Iris pigment epithelial cell (primary cell): Measurements from ENCODE around the genes ELOB, PRSS21, MMP25, ZNF213 and ZNF75A.

DNA sequence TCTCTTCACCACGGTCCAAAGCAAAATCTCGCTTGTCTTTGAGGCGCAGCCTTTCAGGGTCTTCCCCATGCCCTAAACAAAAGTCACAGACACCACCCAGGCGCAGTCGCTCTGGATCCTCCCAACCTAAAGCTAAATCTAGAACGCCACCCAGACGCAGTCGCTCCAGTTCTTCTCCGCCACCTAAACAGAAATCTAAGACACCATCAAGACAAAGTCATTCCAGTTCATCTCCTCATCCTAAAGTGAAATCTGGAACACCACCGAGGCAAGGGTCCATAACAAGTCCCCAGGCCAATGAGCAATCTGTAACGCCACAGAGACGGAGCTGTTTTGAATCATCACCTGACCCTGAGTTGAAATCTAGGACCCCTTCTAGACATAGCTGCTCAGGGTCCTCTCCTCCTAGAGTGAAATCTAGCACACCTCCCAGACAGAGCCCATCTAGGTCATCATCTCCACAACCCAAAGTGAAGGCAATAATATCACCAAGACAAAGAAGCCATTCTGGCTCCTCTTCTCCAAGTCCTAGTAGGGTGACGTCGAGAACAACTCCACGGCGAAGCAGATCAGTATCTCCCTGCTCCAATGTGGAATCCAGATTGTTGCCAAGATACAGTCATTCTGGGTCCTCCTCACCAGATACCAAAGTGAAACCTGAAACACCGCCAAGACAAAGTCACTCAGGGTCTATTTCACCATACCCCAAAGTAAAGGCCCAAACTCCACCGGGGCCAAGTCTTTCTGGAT is 10.6 kb downstream of the SRRM2 start:
- RRBS = no CpG with 5 or more reads among the region's 18 CpGs

- RRBS = 2% methylated on average over 53 of the region's 117 CpGs
Measured at GRCh38 chr16:2776643-2777456, at the start of gene ELOB. ELOB (minus strand) TSS chr16:2777280.

GRCh38 chr16:2795619-2796268 is 2.5 kb upstream of the PRSS41 start:
- RRBS = no CpG with 5 or more reads among the region's 8 CpGs

DNA sequence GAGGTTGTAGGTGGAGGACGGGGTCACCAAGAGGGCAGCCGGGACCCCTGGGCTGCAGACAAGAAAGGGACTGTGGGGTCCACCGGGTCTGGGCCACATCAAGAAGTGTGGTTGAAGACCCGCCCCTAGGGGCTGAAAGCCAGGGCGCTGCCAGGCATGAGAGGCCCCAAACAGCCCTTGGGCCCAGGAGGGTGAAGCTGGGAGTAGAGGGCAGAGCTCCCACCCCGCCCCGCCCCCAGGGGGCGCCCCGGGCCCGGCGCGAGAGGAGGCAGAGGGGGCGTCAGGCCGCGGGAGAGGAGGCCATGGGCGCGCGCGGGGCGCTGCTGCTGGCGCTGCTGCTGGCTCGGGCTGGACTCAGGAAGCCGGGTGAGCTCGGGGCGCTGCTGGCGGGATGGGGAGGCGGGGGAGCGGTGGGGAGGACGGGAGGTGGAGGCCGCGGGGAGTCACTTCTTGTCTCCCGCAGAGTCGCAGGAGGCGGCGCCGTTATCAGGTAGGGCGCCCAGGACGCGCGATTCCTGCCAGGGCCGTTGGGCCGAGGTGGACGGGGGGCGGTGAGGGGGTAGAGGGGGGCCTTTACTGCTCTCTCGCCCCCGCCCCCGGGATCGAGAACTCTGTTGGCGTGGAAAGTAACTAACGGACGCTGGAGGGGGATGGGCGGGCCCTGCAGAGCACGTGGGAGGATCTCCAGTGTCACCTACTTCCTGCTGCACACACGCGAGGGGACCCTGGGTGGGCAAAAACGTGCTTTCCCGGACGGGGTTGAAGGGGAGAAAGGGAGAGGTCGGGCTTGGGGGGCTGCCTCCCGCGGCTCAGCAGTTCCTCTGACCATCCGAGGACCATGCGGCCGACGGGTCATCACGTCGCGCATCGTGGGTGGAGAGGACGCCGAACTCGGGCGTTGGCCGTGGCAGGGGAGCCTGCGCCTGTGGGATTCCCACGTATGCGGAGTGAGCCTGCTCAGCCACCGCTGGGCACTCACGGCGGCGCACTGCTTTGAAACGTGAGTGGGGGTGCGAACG is at the start of gene PRSS21:
PRSS21 (plus strand) TSS at position 271 of the 1,019 bp plus-strand sequence.
- RRBS = 86% methylated on average over 1 of the region's 84 CpGs

DNA sequence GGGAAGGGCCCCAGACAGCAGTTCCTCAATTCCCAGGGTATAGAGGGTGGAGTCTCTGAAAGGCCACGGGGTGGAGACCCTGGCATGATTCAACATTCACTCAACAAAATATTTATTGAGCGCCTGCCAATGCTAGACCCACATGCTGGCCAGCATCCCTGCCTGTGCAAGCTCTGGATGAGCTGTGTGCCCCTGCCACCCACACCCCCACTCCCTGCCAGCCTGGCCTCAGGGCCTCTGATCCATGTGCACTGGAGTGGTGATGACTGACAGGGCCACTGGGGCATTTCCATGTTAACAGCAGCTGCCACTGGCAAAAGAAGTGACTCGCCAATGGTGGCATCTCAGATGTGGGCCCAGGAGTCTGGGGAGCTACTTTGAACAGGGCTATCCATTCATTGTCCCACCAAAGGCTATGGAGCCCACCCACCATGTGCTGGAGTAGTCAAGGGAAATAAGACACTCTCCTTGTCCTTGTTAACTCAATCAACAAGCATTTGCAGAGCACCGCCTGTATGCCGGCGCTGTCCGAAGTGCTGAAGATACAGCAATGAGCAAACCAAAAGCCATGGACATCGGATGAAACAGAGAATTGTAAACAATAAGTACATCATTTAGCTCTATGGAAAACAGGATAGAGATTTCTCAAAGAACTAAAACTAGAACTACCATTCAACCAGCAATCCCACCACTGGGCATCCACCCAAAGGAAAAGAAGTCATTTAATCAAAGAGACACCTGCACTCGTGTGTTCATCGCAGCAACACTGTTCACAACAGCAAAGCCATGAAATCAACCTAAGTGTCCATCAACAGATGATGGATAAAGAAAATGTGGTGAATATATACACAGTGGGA is 3.1 kb upstream of the PRSS22 start:
- RRBS = no CpG with 5 or more reads among the region's 10 CpGs

GRCh38 chr16:3023060-3023558 is 633 bp downstream of the HCFC1R1 start:
- RRBS = no CpG with 5 or more reads among the region's 6 CpGs

- RRBS = 2% methylated on average over 34 of the region's 81 CpGs
Measured at GRCh38 chr16:3046004-3046801, at the start of gene MMP25. MMP25 (plus strand) TSS chr16:3046561.

DNA sequence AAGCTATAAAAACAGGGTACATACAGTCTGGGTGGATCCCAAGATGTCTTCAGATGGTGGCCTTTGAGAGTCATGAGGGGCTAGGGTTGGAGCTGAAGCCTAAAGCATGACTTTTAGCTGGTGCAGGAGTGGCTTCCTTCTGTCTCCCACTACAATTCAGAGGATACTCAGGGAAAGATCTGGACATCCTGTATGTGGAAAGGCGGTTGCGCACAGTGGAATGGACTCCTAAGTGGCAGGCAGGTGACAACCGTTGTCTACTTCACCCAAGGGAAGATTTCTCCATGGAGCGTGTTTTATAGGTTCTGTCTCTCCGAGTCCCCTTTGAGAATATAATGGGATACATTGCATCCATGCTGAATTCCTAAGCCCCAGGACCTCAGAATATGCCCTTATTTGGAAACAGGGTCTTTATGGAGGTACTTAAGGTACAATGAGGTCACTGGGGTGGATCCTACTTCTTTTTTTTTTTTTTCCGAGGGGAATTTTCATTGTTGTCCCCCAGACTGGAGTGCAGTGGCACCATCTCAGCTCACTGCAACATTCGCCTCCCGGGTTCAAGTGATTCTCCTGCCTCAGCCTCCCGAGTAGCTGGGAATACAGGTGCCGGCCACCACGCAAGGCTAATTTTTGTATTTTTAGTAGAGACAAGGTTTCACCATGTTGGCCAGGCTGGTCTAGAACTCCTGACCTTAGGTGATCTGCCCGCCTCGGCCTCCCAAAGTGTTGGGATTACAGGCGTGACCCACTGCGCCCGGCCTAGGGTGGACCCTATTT is 1.4 kb upstream of the IL32 start:
- RRBS = no CpG with 5 or more reads among the region's 16 CpGs

DNA sequence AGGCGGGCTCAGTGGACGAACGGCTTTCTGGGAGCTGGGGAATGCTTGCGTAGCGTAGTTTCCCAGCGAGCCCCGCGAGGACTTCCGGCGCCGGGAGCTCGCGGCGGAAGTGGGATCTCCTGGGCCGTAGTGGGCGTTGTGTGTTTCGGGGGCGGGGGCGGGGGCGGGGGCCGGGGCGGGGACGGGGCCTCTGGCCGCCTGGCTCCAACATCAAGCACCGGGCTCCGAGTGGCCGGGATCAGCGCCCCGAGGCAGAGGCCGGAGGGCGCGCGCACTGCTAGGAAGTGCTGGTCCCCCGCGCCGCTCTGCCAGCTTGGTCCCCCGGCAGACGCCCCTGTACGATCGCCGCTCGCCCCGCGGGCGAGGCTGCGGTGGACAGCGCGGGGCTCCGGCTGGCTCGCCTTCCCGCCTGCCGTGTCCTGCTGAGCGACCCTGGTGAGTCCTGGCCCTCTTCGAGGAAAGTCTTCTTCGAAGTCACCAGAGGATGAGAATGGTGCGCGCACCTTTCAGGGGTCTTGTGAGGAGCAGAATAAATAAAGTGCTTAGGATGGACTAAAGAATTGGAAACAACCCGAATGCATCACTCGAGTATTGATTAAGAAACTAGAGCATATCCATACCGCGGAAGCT is at the start of gene ZNF213:
ZNF213 (plus strand) TSS at position 77 of the 630 bp plus-strand sequence.
- RRBS = 2% methylated on average over 34 of the region's 61 CpGs

- RRBS = no CpG with 5 or more reads among the region's 35 CpGs
Measured at GRCh38 chr16:3159841-3160455, 25.1 kb downstream of the ZNF213 start.

DNA sequence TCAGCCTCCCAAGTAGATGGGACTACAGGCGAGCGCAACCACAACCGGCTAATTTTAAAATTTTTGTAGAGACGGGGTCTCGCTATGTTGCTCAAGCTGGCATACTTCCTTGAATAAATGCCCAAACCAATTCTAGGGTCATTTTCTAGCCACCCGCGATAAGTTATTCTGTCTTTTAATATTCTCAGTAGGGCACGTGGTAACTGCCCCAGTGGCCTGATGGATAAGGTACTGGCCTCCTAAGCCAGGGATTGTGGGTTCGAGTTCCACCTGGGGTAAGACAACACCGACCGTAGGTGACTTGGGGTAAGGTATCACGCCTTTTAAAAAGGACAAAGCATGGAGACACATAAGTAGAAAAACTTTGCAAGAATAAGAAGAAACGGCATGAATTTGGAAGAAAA is 41.2 kb downstream of the ZNF200 start:
- RRBS = no CpG with 5 or more reads among the region's 13 CpGs

GRCh38 chr16:3215334-3215685 is 19.6 kb downstream of the ZNF200 start:
- RRBS = no CpG with 5 or more reads among the region's 6 CpGs

- RRBS = no CpG with 5 or more reads among the region's 7 CpGs
Measured at GRCh38 chr16:3223881-3224299, 11.1 kb downstream of the ZNF200 start.

DNA sequence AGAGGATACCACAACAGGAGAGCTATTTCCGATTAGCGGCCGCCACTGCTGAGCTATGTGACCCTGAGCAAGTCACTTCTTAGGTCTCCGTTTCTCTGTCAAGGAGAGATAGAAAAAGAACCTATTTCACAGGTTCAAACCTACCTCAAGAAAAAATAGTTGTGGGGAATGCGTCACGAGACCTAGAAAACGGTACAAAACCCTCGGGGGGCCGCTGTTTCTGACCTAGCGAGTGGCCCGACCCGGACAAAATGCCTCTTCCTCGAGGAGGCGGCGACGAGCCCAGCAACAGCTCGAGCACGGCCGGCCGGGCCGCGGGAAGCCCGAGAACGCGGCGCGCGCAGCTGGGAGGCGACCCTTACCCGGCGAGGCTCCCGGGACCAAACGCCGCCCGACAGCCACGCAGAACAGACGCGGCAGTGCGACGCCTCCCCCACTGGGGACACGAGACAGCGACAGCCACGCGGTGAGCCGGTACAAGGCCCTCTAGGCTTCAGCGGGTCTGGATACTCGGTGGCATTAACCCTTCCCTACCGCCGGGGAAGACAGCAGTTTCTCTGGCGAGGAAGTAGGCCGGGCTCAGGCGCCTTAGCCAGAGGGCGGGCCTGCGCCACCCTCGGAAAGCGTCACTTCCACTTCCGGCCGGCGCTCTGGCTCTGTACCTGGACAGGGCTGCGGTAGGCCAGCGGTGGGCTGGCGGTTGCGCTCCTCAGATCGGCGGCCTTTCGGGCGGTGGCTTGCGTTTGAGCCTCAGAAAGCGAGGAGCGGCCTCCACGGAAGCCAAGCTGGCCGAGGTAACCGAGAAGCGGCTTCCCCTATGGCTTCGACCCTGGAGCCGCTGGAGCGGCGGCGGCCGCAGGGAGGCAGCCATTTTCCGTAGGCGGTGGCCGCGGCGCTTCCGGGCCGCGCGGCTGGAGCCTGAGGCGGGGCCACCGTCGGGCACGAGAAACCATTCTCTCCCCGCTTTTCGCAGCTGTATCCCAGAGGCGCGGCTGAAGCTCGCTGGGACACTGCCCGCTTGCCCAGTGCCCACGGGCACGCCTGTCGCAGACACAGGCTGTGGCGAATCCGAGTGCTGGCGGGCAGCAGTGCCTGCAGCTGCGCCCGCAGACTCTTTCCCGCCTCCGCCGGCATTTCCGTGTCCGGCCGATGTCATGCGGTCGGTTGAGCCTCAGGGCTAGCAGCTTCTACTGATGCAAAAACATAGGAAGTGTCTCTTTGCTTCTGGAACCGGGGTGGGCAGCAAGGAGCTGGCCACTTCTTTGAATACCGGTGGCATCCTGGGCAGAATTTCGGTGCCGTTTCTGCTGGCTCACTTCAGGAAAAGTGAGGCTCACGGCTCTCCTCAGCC is at the start of gene ZNF75A:
ZNF75A (plus strand) TSS at position 648 of the 1,351 bp plus-strand sequence.
- RRBS = 3% methylated on average over 42 of the region's 120 CpGs

DNA sequence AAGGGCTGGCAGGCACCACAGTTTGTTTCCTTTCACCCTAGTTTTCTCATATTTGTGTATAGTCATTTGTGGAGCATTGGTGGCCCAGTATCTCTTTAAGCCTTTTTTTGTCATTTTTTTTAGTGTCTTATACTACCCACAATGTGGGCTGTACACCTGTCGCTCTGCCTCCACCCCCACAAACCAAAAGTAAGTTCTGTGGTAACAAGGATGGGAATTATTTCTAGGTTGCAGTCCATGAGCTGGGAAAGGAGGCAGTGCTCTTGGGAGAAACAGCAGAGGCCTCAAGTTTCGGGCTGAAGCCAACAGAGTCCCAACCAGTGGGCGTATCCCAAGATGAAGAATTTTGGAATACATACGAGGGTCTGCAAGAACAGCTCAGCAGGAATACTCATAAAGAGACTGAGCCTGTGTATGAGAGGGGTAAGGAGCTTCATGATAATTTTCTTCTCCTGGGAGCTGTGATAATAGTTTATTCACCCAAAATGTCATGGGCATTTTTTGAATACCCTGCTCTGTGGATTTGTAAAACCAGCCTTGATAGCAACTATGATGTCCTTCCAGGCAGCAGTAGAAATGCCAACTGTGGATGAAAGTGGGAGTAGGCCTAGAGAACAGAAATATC is 6.3 kb downstream of the ZNF75A start:
- RRBS = no CpG with 5 or more reads among the region's 4 CpGs

DNA sequence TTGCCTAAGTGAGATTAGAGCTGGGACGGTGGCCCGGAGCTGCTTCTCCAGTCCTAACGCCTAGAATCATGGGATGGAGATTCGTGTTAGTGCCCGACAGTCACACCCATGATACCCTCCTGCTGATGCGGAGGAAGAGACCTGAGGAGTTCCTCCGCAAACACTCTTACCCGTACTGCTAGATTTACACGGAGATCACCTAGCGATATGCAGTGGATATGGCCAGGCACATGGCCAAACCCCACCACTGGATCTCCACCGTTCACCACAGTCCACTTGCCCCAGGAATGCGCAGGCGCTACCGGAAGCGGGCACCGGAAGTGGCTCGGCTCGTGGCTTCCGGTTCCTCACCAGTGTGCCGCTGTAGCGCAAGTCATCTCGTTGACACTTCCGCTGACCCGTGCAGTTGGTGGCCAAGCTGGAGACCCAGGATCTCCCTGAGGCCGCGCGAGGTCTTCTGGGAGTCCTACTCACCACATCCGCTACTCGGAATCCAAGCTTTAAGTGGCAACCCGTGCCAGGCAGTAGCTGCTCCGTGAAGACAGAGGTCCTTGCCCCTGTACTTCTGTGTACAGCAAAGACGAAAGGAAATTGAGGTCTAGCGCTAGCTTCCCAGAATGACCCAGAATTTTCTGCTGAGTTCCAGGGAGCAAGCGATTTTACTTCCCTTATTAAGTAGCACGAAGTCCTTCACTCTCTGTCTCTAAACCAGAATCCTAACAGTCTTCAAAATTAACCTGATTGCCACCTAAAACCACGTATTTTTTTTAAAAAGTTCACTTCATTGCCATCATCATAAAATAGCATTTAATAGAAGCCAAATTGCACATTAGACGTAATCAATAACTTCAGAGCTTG is 11.4 kb downstream of the ZNF597 start:
- RRBS = no CpG with 5 or more reads among the region's 37 CpGs

DNA sequence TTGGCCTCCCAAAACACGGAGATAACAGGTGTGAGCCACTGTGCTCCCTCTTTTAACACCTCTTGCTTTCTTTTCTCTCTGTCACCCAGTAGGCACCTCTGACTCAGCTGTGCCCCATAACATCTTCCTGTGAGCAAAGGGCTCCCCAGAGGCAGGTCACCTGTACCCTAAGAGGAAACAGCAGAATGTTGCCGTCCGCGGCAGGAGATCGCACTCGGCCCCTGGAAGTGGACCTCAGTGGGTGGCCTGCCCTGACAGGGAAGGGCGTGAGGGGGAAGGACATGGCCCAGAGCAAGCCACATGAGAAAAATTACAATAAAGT is 977 bp upstream of the NLRC3 start:
- RRBS = no CpG with 5 or more reads among the region's 7 CpGs

- RRBS = 28% methylated on average over 3 of the region's 15 CpGs
Measured at GRCh38 chr16:3580528-3581034, 3.4 kb upstream of the NLRC3 start.

DNA sequence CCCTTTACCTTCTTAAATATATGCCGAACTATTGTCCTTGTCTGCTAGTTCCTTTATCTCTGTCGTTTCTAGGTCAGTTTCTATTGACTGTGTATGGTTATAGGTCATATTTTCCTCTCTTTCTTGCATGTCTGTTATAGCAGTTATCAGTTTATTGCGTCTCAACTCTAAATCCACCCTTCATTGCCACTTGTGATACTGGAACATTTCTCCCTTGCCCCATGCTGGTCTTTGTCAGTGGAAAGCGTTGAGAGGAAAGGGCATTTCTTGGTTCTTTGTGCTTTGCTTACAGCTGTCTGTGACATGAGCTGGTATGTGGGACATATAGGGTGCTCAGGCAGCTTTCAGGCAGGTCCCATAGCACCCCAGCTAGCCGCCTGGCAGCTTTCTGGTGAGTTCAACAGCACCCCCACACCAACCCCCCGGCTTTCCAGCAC is 15.5 kb upstream of the DNASE1 start:
- RRBS = no CpG with 5 or more reads among the region's 6 CpGs

DNA sequence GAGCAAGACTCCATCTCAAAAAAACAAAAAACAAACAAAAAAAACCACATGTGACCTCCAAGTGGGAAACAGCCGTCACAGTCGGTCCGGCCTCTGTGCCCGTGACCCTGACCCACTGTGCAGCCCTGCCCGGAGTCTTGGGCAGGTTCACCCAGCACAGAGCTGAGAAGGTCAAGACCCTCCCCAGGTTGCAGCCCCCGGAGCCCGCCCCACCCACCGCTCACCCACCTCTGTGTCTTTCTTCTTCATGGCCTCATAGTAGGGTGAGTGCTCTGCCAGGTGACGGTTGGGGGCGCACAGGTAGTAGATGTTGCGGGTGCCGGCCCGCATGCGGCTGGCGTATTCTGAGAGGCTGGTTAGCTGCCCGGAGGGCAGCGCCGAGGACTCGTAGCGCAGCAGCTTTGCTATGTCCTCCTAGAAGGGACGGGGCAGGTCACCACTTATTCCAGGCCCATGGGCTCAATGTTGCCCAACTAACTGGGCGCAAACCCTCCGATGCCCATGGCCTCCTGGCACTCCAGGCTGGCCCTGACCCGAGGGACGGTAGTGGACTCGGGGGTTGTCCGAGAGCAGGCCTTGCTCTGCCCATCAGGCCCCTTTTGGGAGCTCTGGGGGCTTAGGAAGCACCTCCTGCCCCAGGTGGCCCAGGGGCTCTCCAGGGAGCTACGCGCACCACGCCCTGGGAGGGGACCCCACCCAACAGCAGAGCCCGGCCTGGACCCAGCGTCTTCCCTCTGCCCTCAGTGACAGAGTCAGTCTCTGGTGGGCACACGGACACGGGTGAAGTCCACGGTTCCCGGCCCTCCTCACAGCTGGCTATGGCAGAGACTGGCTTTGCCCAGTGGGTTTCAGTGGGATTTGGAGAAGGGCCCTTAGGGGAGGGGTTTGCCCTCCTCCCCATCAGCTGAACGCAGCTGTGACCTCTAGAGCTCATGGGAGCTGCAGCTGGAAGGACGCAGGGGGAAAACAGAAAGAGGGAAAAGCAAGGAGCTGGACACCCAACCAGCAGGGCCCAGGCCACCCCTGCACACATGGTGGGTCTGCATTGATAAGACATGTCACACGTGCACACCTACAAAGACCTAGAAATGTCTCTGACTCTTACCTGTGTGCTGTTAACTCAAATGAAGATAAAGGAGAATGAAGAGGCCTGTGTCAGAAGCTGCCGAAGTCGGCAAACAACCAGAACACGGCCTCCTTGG is 10.0 kb downstream of the DNASE1 start:
- RRBS = 94% methylated on average over 11 of the region's 42 CpGs